Paraaortic lymph node (tissue), 1 donor: ENCODE measurements around a stretch of chr2.

DNA sequence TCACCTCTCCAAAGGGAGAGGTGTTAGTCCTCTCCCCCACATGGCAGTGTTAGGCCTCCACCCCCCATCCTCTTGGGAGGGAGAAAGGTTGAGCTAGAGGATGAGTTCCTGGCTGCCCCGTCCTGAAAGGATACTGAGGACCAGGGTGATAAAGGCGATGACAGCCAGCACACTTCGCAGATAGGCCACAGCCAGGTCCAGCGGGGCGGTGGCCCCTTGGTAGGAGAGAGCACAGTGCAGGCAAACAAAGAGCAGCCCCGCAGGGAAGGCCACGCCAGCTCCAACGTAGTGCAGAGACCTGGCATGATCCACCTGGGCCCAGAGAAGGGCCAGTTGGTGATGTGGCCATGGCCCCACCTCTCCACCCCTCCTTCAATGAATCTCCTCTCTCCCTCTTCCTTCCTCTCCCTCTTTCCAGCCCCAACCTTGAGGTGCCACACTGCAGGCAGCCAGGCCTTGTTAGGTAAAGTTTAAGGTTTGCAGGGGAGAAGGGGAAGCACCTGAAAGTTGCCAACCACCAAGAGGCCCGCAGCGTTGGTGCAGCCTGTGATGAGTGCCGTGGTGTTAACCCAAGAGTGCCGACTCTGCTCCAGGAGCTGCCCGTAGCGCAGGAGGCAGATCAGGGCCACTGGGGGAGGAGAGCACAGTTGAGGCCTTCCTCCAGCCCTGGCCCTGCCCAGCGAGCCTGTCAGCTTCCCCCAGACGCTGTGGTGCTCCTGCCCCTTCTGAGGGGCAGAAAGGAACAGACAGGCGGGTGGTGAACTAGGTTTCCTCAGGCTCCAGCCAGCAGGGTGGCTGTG lies 2.9 kb downstream of the TMEM150A start:
- PRO-cap: no peak

GRCh38 chr2:85678378-85679646 lies 10.8 kb upstream of the SFTPB start:
- PRO-cap: no peak

GRCh38 chr2:85737368-85737878 lies 16.4 kb upstream of the ATOH8 start:
- PRO-cap: unidirectional peak, minus-strand start at chr2:85737617

DNA sequence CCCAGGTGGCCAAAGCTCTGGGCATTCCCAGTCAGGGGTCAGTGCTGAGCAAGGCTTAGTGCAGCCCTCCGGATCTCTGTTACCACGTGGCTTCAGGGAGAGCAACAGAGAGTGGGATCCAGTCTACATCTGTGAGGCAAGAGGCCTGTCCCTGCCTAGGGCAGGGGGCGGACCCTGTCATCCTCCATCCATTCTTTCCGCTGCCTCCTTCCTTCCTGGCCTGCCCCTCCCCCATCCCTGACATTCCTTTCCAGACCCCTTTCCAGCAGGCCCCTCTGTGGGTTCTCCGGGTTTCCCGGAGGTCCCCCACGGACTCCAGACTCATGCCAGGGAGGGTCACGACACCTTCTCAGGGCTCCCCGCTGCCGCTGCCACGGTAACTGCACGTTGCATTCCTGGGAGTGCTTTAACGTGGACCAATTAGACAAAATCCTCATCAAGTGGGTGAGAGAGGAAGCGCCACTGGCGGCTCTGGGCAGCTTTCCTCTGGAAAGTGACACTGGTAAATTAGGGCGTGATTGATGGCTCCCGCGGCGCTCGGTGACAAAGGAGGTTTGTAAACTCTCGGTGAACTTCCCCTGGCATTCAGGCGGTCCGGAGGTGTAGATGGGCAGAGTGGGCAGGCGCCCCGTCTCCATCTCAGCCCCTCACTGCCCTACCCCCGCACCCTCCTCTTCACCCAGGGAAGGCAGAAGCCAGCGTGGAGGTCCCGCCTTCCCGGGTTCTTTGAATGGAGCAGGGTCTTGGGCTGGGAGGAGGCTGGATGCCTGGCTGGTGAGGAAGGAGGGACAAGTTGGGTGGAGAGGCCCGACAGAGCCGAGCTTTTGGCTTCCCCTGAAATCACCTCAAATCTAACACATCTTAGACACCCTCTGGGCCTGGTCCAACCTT lies 11.5 kb downstream of the ATOH8 start:
- PRO-cap: no peak

DNA sequence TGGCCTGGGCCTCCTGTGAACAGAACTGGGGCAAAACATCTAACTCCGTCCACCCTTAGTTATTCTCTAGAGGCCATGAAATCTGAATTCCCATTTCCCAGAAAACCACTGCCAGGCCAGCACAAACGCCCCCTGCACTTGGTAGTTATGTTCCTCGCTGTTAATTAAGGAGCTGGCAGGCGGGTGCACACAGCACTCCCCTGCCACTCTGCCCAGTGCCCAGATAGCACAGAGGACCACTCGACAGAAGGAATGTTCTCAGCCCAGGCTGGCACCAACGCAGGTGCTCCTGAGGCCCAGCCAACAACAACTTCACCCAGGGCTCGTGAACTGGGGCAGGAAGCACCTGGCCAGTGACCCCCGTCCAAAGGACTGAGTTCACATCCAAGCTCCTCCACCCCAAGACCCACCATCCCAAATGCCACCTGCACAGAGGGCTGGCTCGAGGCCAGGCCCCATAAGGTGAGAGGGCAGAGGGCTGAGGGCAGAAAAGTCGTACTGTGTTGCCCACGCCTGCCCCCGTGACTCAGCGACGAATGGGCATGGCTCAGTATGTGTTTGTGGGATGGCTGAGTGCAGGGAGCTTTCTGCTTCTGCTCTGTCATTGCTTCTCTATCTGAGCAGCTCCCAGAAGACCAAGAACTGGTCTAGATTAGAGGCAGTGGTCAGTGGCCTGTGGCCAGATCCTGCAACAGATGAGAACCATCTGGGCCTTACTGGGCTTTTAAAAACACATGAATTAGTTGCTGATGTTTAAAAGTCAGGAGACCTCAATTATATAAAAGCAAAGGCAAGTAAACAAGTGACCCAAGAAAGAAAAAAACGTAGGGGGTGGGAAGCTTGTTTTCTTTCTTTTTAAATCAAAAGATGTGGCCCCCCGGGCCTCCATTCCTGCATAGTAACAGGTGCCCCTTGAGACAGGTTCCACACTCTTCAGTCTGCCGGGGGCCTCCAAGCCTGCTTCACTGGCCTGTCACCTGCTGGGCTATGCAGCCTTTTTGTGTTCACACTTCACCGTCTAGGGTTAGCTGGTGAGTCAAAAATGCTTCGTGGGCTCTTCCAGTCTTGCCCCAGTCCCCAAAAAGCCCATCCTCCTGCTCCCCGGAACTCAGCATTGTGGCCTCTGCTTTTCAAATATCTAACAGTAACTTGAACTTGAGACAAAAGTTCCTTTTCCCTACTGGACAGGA lies 68.3 kb downstream of the POLR1A start:
- PRO-cap: unidirectional peak, plus-strand start at position 810 of the sequence

GRCh38 chr2:86106466-86106868 lies 432 bp downstream of the PTCD3 start:
- PRO-cap: no peak

GRCh38 chr2:86140822-86142088 lies 35.2 kb downstream of the PTCD3 start:
- PRO-cap: no peak

DNA sequence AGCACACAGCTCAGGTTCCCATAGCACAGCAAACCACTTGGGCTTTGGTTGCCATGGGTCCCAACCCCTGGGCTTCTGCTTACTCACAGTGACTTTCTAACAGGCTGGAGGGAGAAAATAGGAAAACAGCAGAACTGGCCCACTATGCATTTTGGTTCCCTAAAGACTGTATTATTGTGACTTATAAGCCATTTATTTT lies 46.7 kb downstream of the REEP1 start:
- PRO-cap: no peak

GRCh38 chr2:86774475-86775360 lies 16.0 kb downstream of the CD8A start:
- PRO-cap: no peak

DNA sequence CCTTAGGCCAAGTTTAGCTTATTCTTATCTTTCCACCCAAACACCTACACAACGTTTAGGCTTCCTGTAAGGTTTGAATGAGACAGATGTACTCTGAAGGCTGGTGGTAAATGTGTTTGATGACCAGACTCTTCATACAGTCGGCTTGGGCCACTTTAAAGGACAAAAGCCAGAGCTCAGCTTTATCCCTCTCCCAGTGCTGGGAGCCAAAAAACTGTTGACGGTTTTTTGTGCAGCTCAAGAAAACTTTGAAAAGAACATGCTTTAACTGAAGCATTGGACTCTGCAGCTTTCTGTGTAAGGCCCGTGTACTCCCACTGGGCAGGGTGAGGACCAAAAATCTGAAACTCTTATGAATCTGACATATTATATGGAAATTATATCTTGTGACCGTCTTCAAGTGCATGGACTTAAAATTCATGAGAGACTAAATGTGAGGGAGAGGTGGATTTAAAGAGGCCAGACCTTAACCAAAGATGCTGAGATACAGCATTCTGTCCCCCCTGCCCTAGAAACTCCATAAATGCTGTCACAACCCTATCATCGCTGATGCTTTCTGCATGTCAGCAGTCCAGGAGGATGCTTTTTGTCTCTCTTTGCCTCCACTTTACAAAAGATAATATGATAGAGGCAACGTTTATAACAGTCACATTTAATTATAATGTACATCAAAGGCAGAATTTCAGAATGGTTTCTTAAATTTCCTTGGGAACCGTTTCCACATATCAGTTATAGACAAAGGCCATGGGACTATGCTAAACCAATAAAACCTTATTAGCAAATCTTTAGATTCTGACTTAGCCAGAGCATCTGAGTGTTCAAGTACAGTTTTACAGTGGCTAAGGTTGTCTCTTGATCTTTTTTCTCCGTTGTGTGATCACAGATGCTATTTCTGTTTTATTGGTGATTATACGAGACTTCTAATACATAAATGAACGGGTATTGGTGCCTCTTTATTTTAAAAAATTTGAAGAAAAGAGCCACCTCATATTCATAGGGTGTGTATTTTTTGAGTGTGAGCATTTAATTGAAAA lies 15.0 kb downstream of the CD8A start:
- PRO-cap: no peak

- PRO-cap: no peak
These were observed 1.9 kb downstream of the CD8A start for GRCh38 chr2:86788695-86789258.

- PRO-cap: bidirectional peak, plus-strand start at chr2:86793147, minus-strand start at chr2:86793005
These were observed 2.3 kb upstream of the CD8A start for GRCh38 chr2:86792829-86793584.

- PRO-cap: no peak
These were observed 232.7 kb upstream of the PLGLB2 start for GRCh38 chr2:87515118-87515606.

DNA sequence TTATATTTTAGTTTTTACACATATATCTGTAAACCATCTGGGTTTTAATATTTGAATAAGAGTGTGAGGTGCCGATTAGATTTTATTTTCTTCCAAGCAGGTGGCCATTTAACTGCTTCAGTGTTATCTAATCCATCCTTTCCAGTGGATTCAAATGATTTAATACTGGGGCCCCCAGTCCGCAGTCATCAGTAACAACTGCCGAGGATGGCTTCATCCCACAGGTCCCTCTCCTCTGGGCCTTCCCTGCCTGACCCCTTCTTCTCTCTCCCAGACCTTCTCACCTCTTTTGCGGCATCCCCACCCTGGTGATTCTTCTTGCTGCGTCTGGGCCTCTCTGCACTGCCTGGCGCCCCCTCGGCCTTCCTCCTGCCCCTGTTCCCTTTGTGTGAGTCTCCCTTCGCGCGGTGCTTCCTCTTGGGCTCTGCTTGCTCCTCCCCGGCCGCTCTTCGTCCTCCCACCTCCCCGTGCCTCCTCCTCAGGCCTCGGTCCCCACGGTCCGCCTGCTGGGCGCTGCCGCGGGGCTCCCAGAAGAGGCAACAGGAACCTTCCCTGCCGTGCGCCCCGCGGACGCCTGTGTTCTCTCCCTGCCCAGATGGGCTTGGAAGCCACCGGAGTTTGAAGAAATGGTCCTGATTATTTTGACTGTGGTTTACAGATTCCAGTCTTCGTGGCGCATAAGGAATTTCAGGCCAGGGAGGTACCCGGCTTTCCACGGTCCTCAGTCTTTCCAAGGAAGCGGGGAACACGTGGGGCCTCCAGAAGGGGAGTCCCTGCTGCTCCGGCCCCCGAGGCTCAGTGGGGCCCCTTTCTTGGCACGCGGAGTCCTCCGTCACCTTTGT lies 52.6 kb downstream of the KRCC1 start:
- PRO-cap: no peak

- PRO-cap: no peak
These were observed 909 bp downstream of the FABP1 start for GRCh38 chr2:88126977-88127329.

DNA sequence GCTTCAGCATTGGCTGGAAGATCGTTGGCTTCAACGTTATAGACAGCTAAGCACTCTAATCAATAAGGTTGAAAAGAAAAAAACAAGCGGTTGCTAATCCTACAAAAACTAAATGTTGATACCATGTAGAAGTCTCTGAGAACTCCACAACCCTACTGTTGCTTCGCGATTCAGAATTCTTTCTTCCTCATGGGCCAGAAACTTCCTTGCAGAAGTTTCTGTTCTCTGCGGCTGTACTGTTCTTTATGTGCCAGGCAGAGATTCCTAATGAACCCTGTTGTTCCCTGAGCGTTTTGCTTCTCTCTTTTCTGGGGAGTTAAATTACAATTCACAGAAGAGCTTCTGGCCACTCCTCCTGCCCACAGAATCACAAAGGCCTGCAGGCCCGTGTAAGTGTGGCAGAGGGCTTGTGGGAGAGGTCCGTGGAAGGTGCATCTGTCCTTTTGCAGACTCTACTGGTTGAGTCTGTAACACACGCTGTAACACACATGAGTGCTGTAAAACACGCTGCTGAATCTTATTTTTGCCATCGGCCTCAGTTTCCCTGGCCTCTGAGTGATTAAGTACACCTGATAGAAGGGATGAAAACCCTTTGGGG lies 1.7 kb upstream of the THNSL2 start:
- PRO-cap: no peak

DNA sequence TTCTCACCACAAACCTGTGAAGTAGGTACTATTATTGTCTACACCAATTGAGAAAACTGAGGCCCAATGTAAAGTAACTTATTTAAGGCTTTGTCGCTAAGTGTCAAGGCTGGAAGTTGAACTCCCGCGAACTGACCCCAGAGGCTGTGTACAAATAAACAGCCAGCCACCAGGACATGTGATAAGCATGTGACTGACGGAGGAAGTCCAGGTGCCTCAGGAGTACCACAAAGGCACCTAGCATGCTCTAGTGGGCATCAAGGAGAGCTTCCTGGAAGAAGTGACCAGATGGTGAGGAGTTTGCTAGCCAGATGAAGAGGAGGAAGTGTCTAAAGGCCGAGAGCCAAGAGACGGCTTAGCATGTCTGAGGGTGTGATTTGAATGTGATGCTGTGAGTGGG lies 17.8 kb upstream of the TEX37 start:
- PRO-cap: no peak

- PRO-cap: no peak
These were observed 50.4 kb downstream of the TEX37 start for GRCh38 chr2:88574621-88575391.

GRCh38 chr2:88595225-88595808 lies 31.9 kb downstream of the EIF2AK3 start:
- PRO-cap: no peak

- PRO-cap: no peak
These were observed 175.4 kb downstream of the RPIA start for GRCh38 chr2:88866805-88867269.